Temporal lobe (tissue), 2 donors: ENCODE measurements around a stretch of chr20.

DNA sequence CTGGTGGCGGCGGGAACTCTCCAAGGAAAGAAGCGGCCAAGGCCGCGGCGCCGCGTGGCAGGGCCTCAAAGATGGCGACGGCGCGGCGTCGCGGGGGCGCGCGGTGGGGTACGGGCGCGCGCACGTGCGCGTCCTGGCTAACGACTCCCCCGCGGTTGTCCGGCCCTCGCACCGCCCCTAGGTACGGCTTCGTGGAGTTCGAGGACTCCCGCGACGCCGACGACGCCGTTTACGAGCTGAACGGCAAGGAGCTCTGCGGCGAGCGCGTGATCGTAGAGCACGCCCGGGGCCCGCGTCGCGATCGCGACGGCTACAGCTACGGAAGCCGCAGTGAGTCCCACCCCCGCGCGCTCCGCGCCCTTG, 465 bp downstream of the SRSF6 start:
- RAMPAGE, long total RNA = no peak

DNA sequence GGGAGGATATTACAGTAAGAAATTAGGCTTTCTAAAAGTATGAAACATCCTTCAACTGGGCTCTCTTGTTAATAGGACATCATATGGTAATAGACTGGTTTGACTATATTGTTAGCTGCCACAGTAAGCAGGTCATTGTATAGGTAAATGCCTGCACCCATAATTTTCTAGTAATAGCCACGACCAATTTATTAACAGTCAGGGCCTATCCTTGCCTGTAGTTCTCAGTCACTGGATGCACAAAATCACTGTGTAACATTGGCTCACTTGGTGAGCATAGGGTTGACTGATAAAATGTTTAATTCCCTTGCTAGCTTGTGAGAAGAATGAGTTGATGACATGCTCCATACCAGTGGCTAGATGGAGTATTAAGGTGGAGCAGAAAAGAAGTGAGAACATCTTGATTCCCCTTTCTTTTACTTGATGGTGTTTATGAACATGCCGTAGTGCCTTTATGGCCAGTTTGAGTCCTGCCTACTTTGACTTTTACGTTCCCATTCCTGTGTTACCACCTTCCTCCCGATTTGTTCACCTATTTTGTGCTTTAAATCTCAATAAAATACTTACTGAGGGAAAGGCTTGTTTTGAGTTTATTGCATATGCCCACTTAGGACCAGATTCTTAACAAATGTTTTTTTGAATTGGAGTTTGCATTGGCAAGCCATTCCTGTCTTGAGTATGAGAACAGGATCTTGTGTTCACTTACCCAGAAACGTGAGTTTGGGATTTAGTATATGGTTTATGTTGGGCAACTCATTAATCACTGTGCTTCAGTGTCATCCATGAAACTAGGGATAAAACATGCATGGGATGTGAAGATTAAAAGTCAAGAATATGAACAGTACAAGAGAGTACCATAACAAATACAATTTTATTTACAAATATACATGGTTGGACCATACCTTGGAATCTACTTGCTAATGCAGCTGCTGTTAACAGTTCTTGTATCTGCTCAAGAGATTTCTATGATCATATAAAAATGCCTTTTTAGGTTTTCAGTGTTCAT, 5.6 kb downstream of the SRSF6 start:
- RAMPAGE, long total RNA = no peak

DNA sequence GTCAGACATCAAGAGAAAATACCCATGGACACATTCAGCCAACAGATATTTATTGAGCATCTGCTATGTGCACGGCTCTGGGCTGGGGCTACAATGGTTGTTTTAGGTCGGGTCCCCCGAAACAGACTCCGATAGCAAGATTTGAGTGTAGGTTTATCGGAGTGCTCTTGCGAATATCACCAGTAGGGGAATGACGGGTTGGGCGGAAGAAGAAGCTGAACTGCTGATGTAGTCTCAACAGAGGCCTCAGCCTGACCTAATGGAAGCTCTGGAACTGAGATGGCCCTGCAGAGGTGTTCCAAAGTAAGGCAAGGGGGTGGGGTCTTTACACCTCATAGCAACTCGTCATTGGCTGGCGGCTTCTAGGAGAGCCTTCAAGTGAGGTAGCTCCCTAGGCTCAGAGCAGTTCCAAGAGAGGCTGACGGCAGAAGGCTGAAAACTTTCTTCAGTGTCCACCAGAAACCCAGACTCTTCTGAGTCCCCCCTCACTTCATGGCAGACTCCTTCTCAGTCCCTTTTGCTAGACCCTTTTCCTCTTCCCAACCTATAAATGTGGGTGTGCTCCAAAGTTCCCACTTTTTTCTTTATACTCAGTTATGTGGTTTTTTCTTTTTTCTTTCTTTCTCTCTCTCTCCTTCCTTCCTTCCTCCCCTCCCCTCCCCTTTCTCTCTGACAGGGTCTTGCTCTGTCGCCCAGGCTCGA, 1.2 kb downstream of the L3MBTL1 start:
- RAMPAGE, long total RNA = no peak

- RAMPAGE, long total RNA = no peak
Observed at GRCh38 chr20:43579711-43580710, 10.7 kb upstream of the IFT52 start.

- RAMPAGE, long total RNA = no peak
Observed at GRCh38 chr20:44143946-44144413, 43.0 kb downstream of the JPH2 start.

GRCh38 chr20:44151613-44152235, 35.3 kb downstream of the JPH2 start:
- RAMPAGE, long total RNA = no peak

- RAMPAGE, long total RNA = no peak
Observed at GRCh38 chr20:44175198-44175661, 11.8 kb downstream of the JPH2 start.

DNA sequence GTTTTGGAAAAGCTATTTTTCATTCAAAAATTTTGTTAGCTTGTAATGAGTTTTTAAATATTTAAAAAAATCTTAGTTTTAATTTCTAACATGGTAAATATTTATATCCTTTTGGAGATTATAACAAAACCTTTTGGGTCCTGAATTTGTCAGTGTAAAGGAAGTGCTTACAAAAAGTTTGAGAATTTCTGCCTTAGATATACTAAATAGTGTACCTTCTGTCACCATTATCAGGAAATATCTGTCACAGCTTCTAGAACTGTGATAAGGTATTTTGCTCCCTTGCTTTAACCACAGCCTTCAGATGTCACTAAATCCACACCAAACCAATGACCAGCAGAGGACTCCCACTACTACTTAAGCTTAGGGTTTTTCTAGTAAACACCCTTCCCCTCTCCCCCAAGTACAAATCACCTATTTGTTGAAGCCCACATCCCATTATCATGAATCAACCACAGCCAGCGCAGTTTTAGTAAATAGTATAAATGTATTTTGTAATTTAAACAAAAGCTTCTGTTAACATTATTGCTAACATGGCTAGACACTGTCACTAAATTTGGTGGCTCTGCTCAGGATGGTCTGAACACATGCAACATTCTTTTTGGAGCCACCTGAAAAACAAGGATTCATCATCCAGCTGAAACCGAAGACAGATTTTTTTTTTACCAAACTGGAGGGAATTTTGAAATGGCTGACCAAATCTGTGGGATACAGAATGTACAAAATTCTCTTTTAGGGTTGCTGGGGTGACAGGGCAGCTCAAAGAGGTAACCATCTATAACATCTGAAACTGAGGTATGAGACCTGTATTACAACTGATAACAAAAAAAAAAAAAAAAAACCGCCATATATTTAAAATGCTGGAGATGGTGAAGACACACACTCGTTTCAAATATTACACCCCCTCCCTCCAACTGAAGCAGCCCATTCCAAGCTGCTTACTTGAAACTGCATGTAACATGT, 8.8 kb upstream of the JPH2 start:
- RAMPAGE, long total RNA = no peak

GRCh38 chr20:44279190-44279832, 31.7 kb downstream of the FITM2 start:
- RAMPAGE, long total RNA = no peak

GRCh38 chr20:44393572-44393755, 38.0 kb downstream of the HNF4A start:
- RAMPAGE, long total RNA = no peak

- RAMPAGE, long total RNA = no peak
Observed at GRCh38 chr20:44394333-44395123, 39.0 kb downstream of the HNF4A start.

DNA sequence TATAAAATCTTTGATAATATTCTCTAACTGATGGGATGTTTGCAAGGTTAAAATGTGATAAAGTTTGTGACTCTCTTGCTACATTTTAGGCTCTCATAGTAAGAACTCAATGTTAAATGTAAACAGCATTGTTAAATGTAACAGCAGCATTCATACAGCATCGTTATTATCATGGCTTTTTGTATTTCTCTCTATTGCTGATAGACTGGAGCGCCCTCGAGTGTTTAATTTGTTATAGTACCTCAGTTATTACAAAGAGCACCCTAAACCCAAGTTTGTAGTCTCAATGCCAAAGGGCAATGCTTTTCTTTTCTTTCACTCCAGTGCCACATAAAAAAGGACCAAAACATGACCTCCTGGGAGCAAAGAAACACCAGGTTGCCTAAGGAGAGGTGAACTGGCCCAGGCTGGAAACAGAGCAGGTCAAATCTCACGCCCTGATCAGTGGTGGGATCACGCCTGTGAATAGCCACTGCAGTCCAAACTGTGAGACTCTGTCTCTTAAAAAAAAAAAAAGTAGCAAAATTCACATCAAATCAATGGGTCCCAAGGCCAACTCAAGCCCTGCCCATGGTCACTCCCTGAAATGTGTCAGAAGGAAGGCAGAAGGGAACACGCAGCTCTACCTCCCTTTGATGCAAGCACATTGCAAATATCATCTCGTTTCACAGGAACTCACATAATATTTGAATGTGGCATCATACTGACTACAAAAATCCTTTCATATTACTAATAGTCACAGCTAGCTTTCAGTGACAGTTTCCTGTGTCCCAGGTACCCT, 14.7 kb upstream of the TTPAL start:
- RAMPAGE, long total RNA = no peak

GRCh38 chr20:44478184-44478586, 2.5 kb downstream of the TTPAL start:
- RAMPAGE, long total RNA = no peak

DNA sequence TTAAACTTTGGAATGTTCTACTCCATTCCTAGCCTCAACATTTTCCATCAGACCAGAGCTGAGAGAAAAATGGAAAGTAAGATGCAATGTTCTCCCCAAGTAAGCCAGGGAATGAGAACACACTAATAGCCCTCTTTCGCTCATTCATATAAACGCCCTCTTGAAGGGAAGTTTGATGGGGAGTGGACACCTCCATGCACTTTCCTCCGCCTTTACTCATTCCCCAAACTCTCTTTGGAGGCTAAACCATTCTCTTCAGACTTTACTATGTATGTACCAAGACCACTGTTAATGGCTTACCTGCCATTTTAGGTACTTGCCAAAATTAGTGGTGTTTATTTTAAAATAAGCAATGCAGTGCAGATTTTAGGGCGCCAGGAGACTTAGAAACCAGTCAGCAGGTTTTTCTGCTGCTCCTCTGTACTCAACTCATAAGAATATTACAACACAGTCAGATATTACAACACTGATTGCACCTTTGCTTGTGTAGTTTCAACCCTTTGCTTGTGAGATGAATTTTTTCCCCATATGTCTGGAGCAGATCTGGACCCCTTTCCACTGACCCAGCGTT, 5.9 kb downstream of the TTPAL start:
- RAMPAGE, long total RNA = no peak

DNA sequence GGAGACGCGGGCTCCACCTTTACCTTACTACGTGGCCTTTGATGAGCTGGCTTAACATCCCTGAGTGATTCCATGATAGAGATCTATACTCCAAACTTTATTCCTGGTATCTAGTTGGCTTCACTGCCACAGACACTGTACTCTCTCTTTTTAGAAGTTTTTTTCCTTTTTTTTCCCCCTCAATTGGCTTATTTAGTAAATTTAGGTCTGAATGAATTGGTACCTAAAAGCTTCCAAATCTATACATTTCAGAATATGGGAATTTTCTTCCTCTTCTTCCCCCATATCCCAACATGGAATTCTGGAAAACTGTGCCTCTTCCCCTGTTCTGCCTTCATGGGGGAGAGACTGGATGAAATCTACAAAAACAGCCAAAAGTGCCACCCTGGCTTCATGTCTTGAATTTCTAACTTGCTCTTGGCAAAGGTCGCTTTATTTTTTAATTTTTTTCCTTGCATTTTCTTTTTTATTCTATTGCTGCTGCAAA, 16.8 kb downstream of the TTPAL start:
- RAMPAGE, long total RNA = no peak

GRCh38 chr20:44536351-44536639, 14.4 kb upstream of the SERINC3 start:
- RAMPAGE, long total RNA = no peak

GRCh38 chr20:44692797-44693495, 22.2 kb upstream of the CCN5 start:
- RAMPAGE, long total RNA = no peak

- RAMPAGE, long total RNA = no peak
Observed at GRCh38 chr20:44716126-44716325, 857 bp downstream of the CCN5 start.

- RAMPAGE, long total RNA = no peak
Observed at GRCh38 chr20:44908914-44909238, 984 bp upstream of the PABPC1L start.

GRCh38 chr20:44979264-44979749, 13.0 kb downstream of the STK4 start:
- RAMPAGE, long total RNA = no peak